Melanocyte of skin (primary cell): Measurements from ENCODE around the gene C16orf95.

GRCh38 chr16:86501565-86502020 lies 8.7 kb upstream of the FOXF1 start:
- CAGE, long polyA plus RNA, 2 experiments: no peak in any of the 2 experiments

GRCh38 chr16:86502025-86502719 lies 8.2 kb upstream of the FOXF1 start:
- CAGE, long polyA plus RNA, 2 experiments: no peak in any of the 2 experiments

- CAGE, long polyA plus RNA, 2 experiments: no peak in any of the 2 experiments
Observed at GRCh38 chr16:86568736-86569114, 2.1 kb downstream of the FOXC2 start.

GRCh38 chr16:86571255-86572081 lies 4.8 kb downstream of the FOXC2 start:
- CAGE, long polyA plus RNA, 2 experiments: no peak in any of the 2 experiments

- CAGE, long polyA plus RNA, 2 experiments: no peak in any of the 2 experiments
Observed at GRCh38 chr16:86581582-86582000, 3.2 kb downstream of the FOXL1 start.

GRCh38 chr16:87207551-87208076 lies 109.6 kb downstream of the C16orf95 start:
- CAGE, long polyA plus RNA, 2 experiments: no peak in any of the 2 experiments

DNA sequence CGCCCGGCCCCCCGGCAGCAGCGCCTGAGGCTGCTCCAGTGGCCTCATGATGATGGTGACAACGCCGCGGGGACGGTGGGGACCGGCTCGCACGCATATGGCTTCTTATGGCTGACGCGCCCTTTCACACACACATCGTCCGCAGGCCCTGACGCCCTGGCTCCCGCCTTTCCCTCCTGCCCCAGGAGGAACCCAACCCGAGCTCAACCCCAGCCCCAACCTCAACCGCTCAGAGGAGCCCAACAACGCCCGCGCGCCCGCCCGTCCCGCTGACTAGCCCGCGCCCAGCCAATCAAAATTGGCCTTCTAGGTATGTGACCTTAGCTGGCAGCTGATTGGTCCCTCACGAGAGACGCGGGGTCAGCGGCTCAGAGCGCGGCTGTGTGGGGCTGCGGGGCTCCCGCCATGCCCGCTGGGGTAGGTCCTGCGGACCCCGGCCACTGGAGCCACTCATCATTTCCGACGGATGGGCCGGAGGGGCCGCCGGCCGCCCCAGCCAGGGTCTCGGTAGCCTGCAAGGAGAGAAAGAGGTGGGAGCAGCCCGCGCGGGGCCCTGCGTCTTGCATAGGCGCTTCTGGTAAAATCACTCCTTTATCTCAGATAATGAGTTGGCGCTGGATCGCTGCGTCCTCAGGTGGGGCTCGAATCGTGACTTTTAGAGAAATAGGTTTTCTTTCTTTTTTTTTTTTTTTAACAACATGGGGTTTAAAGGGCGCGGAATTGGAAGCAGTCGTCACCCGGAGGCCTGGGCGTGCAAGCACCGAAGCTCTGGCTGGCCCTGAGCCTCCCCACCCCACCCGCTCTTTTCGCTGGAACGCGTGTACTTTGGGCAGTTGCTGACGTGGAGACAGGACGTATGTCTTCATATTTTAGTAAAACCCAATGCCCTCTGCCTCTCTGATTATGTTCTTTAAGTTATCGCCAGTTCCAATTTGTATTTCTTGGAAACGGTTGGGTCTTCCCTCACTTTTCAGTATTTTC lies at the start of gene C16orf95:
TSS of gene C16orf95 (minus strand) at position 247 of the 981 bp plus-strand sequence.
- CAGE, long polyA plus RNA, 2 experiments: no peak in any of the 2 experiments

GRCh38 chr16:87387909-87388946 lies 3.9 kb upstream of the MAP1LC3B start:
- CAGE, long polyA plus RNA, 2 experiments: no peak in any of the 2 experiments

DNA sequence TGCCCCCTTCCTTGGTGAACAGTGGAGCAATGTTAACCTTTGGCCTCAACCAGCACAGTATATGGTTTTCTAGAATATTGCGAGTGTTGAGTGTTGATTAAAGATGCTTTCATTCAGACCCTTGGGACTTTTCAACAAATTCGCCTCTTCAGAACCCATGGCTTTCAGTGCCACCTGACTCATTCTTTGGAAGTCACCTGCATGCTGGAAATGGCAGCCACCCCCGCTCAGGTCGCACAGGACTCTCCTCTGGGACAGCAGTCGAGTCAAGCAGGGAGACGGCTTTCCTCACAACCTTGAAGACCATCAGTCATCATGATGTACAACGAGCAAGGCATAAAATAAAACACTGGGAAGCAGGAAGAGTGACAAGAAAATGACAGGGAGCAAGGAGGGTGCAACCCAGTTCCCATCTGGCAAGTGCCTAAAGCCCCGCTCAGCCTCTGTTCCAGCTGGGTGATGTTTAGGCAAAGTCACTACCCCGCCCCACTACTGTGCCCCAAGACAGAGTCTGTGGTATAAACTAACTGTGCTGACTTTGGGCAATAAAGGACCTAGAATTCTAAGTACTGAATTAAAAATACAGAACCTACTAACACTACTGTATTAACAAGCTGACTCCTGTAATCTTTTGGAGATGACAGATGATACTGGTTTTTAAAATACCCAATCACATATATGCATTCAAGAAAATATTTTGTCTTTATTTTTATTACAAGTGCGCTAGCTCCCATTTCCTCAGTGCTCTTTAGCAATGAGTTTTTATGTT lies 14.7 kb downstream of the MAP1LC3B start:
- CAGE, long polyA plus RNA, 2 experiments: no peak in any of the 2 experiments

DNA sequence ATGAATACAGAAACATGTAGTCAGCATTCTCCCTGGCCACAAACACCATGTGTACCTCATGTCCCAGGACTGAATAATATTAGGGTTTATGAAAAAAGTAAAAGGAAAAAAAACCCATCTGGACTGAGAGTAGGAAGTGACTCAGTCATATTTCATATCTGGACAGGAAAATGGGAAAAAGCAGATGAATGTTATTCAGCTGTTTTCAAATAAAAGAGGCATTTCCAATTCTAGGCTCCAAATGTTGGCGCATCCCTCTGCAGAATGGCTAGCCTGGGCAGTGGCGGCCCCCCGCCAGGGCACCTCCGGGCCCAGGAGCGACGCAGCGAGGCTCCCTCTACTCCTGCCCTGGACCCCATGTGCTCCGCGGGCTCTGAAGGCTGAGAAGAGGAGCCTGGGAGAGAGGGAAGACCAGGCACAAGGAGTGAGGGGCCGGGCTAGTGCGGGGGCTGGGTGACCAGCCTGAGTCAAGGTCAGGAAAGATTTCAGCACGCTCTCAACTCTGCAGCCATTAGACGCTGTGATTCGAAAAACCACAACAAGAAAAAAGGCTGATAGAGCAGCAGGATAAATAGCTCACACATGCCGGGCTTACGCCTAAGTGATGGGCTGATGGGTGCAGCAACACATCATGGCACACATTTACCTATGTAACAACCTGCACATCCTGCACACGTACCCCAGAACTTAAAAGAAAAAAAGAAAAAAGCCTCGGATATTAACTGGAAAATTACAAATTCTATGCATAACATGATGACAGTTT lies 44.1 kb downstream of the MAP1LC3B start:
- CAGE, long polyA plus RNA, 2 experiments: no peak in any of the 2 experiments

DNA sequence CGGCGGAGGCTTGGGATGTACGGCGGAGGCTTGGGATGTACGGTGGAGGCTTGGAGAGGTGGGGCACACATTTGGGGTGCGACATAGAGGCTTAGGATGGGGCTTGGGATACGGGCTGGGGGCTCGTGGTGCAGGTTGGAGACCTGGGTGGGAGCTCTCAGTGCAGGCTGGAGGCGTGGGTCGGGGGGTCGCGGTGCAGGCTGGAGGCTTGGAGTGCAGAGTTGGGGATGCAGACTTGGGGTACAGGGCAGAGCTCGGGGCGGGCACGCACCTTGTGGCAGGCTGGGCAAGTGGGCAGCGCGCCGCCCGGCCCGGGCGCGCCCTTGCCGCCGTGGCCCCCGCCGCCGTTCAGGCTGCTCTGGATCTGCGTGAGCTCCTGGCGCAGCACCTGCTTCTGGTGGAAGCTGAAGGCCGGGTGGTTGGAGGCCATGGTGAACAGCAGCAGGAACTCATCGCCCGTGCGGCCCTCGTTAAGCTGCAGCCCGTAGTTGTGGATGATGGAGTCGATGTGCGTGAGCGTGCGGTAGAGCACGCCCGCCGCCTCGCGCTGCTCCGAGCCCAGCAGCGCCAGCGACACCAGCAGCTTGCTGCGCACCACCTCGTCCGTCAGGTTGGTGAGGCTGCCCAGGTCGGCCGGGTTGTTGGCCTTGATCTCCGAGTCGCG lies 1.3 kb downstream of the ZCCHC14 start:
- CAGE, long polyA plus RNA, 2 experiments: no peak in any of the 2 experiments

GRCh38 chr16:87521663-87522222 lies 28.9 kb upstream of the ZCCHC14 start:
- CAGE, long polyA plus RNA, 2 experiments: no peak in any of the 2 experiments

- CAGE, long polyA plus RNA, 2 experiments: no peak in any of the 2 experiments
Observed at GRCh38 chr16:87561051-87561294, 41.3 kb upstream of the JPH3 start.

- CAGE, long polyA plus RNA, 2 experiments: no peak in any of the 2 experiments
Observed at GRCh38 chr16:87636112-87636627, 33.9 kb downstream of the JPH3 start.

DNA sequence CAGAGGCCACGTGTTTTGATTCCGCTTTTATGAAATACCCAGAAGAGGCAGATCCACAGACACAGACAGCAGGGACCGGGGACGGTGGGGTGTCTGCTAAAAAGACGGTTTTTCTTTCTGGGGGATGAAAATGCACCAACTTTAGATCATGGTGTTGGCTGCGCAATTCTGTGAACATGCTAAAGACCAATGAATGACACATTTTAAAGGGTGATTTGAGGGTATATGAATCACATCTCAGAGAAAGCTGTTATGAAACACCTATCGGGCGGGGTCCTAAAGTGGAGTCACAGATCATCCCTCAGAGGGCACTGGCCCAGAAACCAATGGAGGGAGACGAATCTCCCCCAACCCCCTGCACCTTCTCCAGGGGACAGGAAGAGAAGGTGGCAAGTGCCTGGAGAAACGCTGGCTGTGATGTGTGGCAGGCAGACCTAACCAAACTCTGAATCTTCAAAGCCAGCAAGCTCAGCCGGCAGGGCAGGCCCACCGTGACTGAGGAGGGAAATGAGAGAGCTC lies 26.0 kb downstream of the KLHDC4 start:
- CAGE, long polyA plus RNA, 2 experiments: no peak in any of the 2 experiments

DNA sequence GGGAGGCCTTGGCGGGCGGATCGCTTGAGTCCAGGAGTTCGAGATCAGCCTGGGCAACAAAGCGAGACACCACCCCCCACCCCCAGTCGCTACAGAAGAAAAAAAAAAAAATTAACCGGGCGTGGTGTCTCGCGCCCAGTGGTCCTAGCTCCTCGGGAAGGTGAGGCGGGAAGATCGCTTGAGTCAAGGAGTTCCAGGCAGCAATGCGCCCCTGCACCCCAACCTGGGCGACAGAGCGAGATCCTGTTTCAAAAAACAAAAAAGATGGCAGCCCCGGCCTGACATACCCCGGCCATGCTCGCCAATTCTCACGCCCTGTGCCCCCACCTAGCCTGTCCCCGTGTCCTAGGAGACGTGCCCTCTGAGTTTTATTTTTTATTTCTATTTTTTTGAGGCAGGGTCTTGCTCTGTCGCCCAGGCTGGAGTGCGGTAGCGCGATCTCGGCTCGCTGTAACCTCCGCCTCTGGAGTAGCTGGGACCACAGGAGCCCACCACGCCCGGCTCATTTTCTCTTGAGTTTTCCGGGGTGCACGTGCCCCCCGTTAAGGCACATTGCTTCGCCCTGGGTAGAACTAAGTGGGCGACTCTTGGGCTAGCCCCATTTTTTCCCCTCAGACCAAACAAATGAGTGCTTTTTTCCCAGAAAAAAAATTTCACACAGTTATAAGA lies 530 bp upstream of the KLHDC4 start:
- CAGE, long polyA plus RNA, 2 experiments: no peak in any of the 2 experiments

GRCh38 chr16:87832363-87833696 lies 36.5 kb downstream of the SLC7A5 start:
- CAGE, long polyA plus RNA, 2 experiments: no peak in any of the 2 experiments

- CAGE, long polyA plus RNA, 2 experiments: no peak in any of the 2 experiments
Observed at GRCh38 chr16:87836986-87837838, 32.1 kb downstream of the SLC7A5 start.

DNA sequence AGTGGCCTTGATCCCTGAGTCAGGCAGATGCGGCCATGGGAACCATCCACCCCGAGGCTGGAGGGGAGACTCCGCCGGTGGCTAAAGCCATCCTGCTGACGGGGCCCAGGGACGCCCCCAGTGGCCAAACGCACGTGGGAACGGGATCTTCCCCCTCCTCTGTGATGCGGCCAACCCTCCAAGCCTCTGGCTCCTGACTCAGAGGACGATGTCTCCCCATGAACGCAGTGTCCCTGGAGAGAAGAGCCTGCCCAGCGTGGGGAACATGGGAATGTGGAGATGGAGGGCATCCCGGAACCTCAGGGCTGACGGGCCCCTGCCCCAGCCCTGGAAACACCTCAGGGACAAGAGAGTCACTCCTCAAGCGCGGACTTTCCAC lies 24.9 kb downstream of the SLC7A5 start:
- CAGE, long polyA plus RNA, 2 experiments: no peak in any of the 2 experiments

DNA sequence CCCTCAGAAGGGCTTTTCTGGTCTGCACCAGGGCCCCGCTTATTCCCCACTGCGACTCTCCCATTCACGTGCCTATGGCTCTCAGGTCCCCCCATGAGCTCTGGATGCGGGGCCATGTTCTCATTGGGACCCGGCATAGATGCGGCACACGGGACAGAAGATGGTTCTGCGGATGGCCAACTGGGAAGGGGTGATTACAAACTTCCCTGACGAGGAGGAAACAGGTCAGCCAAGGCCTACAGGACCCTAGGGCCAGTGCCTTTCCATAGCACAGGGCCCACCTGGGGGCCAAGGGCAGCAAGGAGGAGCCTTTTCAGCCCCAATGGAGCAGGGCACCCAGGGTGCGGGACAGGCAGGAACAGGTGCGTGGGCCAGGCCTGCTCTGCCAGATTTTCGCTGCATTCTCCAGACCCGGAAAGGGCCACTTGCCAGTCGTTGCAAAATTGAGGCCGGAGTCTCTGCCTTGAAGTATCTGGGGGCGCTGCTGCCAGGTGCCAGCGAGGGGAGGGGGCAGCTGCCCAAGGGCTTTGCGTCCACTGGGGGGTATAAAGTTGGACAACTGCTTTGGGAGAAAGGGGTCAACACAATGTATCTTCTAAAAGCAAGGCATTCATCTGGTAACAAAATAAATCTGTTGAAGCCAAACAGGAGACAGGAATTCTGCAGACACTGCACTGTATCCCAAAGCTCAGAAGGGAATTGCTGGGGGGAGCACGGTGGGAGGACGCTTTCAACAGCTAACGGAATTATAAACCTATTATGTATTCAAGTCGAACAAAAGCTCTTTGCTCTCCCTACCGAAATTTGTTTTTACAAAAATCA lies 20.4 kb downstream of the SLC7A5 start:
- CAGE, long polyA plus RNA, 2 experiments: no peak in any of the 2 experiments